Liver (tissue), 9 donors: ENCODE measurements around the genes OBI1 and SPRY2.

GRCh38 chr13:77980274-77980768 is 61.7 kb upstream of the EDNRB start:
- PRO-cap, 5 experiments = no peak in any of the 5 experiments
- RAMPAGE, long total RNA, 2 experiments = no peak in any of the 2 experiments
- RRBS = no CpG with 5 or more reads among the region's 3 CpGs

DNA sequence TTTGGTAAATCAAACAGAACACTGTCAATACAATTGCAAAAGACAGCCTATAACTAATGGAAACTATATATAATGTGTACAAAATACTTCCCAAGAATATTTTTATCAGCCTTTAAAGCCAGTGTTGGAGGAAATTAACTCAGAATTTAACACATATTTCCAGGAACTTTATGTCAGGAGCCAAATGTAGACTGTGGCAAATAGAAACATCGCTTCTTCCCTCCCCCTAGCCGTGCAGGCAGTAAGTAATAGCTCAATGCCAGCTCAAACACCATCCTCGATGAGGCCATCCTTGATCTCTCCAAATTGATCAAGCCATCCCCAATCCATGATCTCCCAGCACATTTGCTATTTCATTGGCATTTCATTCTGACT is 1.3 kb downstream of the OBI1 start:
- PRO-cap, 5 experiments = no peak in any of the 5 experiments
- RAMPAGE, long total RNA, 2 experiments = no peak in any of the 2 experiments
- RRBS = no CpG with 5 or more reads among the region's 3 CpGs

DNA sequence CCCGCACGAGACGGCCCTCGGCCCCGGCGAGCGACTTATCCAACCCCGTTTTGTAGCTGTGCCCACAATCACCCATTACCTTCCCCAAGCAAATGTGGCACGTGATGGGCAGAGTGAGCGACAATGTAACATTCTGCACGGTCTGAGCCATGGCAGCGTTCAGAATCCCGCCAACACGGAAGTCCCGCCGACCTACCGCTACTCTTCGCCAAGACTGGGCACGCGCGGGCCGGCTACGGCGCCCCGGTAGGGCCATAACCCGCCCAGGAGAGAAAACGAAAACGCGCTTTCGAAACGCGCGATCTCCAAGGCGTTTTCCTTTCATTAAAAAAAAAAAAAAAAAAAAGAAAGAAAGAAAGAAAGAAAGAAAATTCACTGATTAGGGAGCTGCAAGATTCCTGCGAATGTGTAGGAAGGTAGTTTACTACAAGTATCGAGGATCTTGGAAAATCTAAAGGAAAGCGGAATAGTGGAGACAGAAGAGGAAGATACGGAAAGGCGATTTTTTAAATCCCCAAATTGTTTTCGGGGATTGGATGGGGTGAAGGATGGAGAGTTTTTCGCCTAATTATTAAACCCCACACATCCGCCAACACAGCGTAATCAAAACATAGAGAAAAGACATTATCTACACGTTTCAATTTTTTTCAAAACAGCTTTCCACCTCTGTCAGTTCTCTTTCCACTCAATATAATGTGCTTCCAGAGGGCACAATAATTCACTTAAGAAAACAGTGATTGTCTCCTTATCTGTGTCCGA is at the start of gene OBI1:
OBI1 (minus strand) TSS at position 186 of the 759 bp plus-strand sequence.
- PRO-cap, 5 experiments = peak in 4 of 5 experiments; most common plus-strand start position 255 of the sequence (in 1); most common minus-strand start position 194 of the sequence (in 2)
- RAMPAGE, long total RNA, 2 experiments = start-site peak on the minus strand in 1 of 2 experiments, centred at position 171 of the sequence, 150 reads per replicate
- RRBS = no CpG with 5 or more reads among the region's 45 CpGs

DNA sequence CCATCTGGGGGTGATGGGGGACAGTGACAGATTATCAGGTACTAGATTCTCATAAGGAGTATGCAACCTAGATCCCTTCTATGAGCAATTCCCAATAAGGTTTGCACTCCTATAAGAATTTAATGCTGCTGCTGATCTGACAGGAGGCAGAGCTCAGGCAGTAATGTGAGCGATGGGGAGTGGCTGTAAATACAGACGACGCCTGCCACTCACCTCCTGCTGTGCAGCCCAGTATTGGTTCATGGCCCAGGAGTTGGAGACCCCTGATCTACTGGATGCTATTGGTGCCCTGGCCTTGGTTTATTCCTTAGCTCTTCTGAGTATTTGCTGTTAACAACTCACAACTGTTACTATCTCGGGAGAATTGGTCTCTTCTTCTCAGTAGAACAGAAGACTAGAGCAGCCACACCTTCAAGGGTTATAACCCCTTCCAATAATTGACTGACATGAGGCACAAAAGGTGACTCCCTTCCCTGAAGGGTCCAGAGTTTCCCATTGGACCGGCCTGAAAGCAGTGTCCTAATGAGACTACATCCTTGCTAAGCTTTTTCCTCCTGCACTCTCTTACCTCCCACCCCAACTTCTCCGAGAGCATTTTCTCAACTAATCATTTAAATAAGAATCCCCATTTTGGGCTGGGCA is 35.0 kb upstream of the RBM26 start:
- PRO-cap, 5 experiments = no peak in any of the 5 experiments
- RAMPAGE, long total RNA, 2 experiments = no peak in any of the 2 experiments
- RRBS = no CpG with 5 or more reads among the region's 6 CpGs

DNA sequence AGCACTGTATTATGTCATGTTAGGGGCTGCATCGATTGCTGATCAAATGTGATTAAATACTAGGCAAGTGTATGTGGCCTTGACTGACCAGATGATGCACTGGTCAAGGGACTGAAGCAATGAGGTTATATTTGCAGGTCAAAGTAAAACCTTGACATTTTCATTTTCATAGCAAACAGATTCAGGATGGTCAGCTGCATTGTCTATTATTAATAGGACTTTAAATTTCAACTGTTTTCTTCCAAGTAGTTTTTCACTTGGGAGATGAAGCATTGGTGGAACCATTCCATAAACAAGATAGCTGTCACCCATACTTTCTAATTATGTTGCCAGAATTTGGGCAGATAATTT is 43.4 kb downstream of the NDFIP2 start:
- PRO-cap, 5 experiments = no peak in any of the 5 experiments
- RAMPAGE, long total RNA, 2 experiments = no peak in any of the 2 experiments
- RRBS = no CpG with 5 or more reads among the region's 1 CpG

- PRO-cap, 5 experiments = no peak in any of the 5 experiments
- RAMPAGE, long total RNA, 2 experiments = no peak in any of the 2 experiments
- RRBS = no CpG with 5 or more reads among the region's 5 CpGs
Observed at GRCh38 chr13:79869150-79869666, 388.3 kb downstream of the NDFIP2 start.

DNA sequence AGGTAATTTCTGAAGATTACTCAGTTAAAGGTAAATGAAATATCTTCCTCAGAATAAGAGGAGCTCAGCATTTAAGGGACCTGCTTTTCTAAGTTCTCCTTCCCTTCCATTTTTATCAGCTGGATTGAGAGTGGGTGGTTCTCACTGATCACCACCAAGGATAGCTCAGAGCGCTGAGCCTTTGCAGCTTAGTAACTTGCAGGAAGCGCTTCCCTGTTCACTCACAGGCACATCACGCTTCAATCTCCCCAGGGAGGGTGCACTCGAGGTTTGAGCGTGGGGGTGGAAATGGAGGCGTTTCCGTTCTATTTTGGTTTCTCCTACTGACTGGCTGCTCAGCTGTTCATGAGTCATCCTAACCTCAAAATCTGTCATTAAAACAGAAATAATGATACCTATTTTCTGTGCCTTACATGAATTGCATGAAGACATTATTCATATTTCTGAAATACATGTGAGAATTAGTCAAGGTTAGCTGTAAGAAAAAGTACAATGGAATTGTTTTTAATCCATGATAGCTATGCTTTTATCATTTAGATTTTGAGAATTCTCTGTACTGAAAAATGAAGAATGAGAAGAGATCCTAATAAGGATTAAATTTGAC is 292.1 kb downstream of the SPRY2 start:
- PRO-cap, 5 experiments = peak in 1 of 5 experiments; most common minus-strand start position 162 of the sequence (in 1)
- RAMPAGE, long total RNA, 2 experiments = no peak in any of the 2 experiments
- RRBS = no CpG with 5 or more reads among the region's 7 CpGs

DNA sequence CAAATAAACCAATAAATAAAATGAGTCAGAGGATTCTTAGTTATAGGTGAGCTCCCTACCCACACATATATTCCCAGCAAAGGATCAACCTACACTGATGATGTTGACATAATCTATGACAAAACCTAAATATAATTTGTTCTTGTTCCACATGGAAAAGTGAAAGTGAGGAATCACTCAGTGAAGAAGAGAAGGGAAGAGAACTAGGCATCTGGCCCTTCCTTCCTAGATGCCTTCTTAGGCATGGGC is 27.0 kb downstream of the SPRY2 start:
- PRO-cap, 5 experiments = peak in 2 of 5 experiments; most common plus-strand start position 180 of the sequence (in 2)
- RAMPAGE, long total RNA, 2 experiments = no peak in any of the 2 experiments

- PRO-cap, 5 experiments = no peak in any of the 5 experiments
- RAMPAGE, long total RNA, 2 experiments = no peak in any of the 2 experiments
- RRBS = no CpG with 5 or more reads among the region's 17 CpGs
Observed at GRCh38 chr13:80336859-80337518, 3.9 kb downstream of the SPRY2 start.

DNA sequence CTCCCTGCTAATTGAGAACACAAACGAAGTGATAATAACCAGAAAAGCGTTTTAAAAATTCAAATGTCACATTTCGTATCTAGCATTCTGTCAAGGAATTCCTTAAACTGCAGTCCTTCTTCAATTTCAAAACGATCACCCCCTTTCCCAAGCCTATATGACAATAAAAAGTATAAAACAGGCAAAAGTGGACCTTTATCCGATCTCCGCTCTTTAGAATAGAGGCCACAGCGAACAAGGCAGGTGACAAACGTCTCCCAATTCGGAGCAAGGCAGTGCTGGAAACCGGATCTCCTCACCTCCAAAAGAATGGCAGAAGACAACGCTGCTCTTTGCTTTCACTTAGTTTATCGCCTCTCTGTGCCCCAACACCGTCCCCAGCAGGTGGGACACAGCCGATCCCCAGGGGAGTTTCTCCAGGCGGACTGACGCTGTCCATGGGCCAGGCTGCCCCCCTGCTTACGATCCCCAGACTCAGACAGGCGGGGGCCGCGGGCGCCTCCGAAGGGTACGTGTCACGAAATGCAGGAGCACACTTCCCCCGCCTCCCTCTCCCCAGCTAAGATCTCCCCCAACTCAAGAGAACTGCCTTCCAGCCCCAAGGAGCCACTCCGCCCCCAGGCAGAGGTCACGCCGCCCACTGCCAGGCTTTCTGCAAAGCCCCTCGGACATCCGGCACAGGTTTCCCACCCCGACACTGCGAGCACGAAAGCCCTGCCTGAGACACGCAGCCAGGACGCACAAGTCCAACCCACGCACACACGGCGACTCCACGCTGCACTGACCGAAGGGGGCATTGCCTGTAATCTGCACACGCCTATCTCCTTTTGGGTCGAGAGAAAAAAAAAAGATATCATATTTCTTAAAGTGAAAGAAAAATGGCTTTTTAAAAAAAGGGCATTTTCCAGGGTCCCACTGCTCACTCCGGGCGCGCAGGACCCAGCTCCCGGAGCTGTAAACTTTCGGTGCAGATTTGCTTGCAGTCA is 2.1 kb downstream of the SPRY2 start:
- PRO-cap, 5 experiments = peak in 4 of 5 experiments; most common plus-strand start position 506 of the sequence (in 4); most common minus-strand start position 763 of the sequence (in 4)
- RAMPAGE, long total RNA, 2 experiments = no peak in any of the 2 experiments
- RRBS = no CpG with 5 or more reads among the region's 47 CpGs

DNA sequence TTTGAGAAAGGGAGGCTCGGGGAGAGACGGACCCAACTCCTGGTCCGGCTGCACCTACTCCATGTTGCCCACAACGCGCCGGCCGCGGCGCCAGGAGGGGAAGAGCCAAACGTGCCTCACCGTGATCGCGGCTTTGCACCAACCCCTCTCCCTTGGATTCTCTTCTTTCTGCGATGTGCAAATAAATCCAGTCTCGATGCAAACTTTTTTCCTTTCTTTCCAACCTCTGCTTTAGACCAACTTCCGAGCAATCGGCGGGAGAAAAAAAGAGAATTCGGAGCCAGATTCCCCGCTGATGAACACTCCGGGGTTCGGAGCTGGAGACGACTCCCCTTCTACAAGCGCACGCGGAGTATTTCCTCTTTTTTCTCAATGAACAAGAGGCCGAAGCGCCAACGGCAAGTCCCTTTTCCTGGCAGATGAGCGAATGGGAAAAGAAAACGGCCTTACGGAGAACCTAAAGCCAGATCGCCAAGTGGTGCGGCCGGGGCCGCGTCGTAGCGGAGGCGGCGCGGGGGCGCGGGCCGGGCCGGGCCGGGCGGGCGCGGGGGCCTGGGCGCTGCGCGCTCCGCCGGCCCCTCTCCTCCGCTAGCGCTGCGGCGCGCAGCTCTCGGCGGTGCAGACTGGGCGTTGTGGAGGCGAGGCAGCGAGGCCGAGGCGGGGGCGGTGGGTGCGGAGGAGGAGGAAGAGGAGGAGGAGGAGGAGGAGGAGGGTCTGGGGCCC is at the start of gene SPRY2:
SPRY2 (minus strand) TSS at position 625 of the 723 bp plus-strand sequence.
- PRO-cap, 5 experiments = peak in 5 of 5 experiments; most common plus-strand start position 466 of the sequence (in 5); most common minus-strand start position 625 of the sequence (in 5)
- RAMPAGE, long total RNA, 2 experiments = start-site peak on the minus strand in 1 of 2 experiments, centred at position 334 of the sequence, 7 reads per replicate
- RRBS = 2% methylated on average over 23 of the region's 69 CpGs

GRCh38 chr13:80341225-80342138 is 556 bp upstream of the SPRY2 start:
- PRO-cap, 5 experiments = peak in 5 of 5 experiments; most common plus-strand start chr13:80341276 (in 3); most common minus-strand start chr13:80341526 (in 1)
- RAMPAGE, long total RNA, 2 experiments = start-site peak on the minus strand in 1 of 2 experiments, at chr13:80341315-80341532 at its widest, 16 reads per replicate
- RRBS = 1% methylated on average over 23 of the region's 55 CpGs

GRCh38 chr13:80496671-80497025 is 155.7 kb upstream of the SPRY2 start:
- PRO-cap, 5 experiments = no peak in any of the 5 experiments
- RAMPAGE, long total RNA, 2 experiments = no peak in any of the 2 experiments
- RRBS = no CpG with 5 or more reads among the region's 3 CpGs

DNA sequence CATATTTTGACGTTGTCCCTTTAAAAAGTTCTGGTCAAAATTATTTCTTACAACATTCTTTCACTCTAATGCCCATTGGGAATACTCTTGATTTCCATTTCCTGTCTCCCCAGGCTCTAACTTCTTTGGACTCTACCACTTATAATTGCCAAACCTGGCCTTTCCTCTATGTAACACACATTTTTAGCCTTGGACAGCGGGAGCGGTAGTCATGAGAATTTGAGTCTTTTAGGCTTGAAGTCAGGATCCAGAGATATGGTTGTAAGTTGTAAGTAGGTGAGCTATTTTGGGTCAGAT is 163.5 kb upstream of the SPRY2 start:
- PRO-cap, 5 experiments = no peak in any of the 5 experiments
- RAMPAGE, long total RNA, 2 experiments = no peak in any of the 2 experiments
- RRBS = no CpG with 5 or more reads among the region's 3 CpGs

DNA sequence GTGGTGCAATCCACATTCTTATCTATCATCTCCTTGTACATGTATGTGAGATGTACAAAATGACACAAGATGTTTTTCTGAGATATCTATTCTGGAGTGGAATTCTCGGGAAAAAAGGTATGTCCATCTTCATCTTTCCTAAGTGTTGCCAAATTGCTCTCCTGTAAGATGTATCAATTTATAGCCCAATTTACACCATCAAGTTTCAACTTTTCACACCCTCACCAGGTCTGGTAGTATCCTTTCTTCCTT is 1547.4 kb downstream of the SLITRK1 start:
- PRO-cap, 5 experiments = peak in 3 of 5 experiments; most common minus-strand start position 110 of the sequence (in 3)
- RAMPAGE, long total RNA, 2 experiments = no peak in any of the 2 experiments
- RRBS = no CpG with 5 or more reads among the region's 1 CpG

DNA sequence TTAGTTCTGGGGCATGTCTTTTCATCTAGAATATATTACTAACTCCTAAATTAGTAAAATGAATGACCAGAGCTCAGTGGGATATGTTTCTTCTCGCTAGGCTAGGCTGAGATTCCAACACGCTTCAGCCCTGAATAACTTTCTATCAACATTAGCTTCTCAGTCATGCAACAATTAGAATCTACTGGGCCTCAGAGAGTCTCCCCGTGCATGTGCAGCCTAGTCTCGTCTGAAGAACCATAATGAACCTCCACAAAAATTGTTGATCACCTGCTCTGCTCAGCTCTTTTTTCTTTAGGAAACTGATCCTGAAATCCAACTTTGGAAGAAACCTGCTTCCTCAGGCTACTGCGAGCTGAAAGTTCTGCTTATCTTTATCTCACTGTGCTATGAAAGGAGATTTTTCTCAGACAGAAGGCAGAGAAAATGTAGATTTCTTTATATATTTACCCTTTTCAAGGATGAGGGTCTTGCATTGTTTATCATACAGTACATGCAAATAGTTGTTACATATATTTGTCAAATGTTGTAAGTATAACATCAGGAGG is 327.5 kb downstream of the SLITRK1 start:
- PRO-cap, 5 experiments = peak in 4 of 5 experiments; most common minus-strand start position 291 of the sequence (in 4)
- RAMPAGE, long total RNA, 2 experiments = no peak in any of the 2 experiments
- RRBS = no CpG with 5 or more reads among the region's 5 CpGs

- PRO-cap, 5 experiments = no peak in any of the 5 experiments
- RAMPAGE, long total RNA, 2 experiments = no peak in any of the 2 experiments
- RRBS = no CpG with 5 or more reads among the region's 2 CpGs
Observed at GRCh38 chr13:90032051-90032466, 1366.4 kb upstream of the GPC5 start.

DNA sequence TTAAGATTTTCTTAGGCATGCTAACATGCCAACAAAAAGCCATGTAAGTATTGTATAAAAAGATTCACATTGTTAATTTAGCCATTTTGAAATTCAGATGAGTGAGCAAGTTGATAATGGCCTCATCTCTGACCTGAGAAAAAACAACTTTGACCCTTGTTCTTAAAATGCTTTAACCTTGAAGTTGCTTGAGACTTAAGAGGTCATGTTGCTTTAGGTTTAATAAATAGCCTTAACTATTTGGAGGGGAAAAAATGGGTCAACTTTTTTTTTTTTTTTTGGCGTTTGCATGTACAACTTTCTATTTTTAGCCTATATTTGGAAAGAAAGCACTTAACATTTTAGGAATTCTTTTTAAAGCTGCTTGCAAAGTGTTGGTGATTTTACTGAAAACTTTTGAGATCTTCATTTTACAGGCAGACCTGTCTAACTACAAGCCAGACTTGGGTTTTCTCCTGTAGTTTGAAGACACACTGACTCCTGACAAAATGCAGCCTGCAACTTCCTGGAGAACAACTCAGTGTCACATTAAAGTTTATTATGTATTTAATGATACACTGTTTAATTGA is 44.8 kb upstream of the GPC5 start:
- PRO-cap, 5 experiments = no peak in any of the 5 experiments
- RAMPAGE, long total RNA, 2 experiments = no peak in any of the 2 experiments
- RRBS = no CpG with 5 or more reads among the region's 1 CpG

- PRO-cap, 5 experiments = peak in 3 of 5 experiments; most common plus-strand start chr13:91609889 (in 2)
- RAMPAGE, long total RNA, 2 experiments = no peak in any of the 2 experiments
- RRBS = no CpG with 5 or more reads among the region's 4 CpGs
Observed at GRCh38 chr13:91609693-91610138, 211.3 kb downstream of the GPC5 start.

DNA sequence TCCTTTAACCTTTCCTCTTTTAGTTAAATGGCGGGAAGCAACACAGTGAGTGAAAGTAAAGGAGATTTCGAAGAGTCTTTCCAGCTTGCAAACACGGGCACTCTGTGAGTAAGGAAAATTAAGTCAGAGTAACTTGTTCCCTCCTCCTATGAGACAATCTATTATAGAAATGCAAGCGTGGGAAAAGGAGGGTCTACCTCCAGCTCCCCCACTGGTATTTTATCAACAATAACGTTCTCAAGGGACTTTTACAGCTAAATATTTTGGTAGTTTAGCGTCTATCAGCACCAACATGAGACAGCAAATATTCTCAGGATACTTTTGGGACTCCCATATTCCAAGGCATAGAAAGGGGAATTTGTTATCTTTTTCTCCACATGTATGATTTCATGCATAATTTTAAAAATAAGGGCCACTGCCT is 152.7 kb downstream of the DCT start:
- PRO-cap, 5 experiments = no peak in any of the 5 experiments
- RAMPAGE, long total RNA, 2 experiments = no peak in any of the 2 experiments
- RRBS = no CpG with 5 or more reads among the region's 6 CpGs